Umbilical cord (tissue), 2 donors: ENCODE measurements around a stretch of chr21.

- RAMPAGE, long total RNA: no peak
These were observed 21.2 kb downstream of the IFNGR2 start for GRCh38 chr21:33424393-33424775.

GRCh38 chr21:33441824-33442665 is 37.7 kb downstream of the TMEM50B start:
- RAMPAGE, long total RNA: no peak

DNA sequence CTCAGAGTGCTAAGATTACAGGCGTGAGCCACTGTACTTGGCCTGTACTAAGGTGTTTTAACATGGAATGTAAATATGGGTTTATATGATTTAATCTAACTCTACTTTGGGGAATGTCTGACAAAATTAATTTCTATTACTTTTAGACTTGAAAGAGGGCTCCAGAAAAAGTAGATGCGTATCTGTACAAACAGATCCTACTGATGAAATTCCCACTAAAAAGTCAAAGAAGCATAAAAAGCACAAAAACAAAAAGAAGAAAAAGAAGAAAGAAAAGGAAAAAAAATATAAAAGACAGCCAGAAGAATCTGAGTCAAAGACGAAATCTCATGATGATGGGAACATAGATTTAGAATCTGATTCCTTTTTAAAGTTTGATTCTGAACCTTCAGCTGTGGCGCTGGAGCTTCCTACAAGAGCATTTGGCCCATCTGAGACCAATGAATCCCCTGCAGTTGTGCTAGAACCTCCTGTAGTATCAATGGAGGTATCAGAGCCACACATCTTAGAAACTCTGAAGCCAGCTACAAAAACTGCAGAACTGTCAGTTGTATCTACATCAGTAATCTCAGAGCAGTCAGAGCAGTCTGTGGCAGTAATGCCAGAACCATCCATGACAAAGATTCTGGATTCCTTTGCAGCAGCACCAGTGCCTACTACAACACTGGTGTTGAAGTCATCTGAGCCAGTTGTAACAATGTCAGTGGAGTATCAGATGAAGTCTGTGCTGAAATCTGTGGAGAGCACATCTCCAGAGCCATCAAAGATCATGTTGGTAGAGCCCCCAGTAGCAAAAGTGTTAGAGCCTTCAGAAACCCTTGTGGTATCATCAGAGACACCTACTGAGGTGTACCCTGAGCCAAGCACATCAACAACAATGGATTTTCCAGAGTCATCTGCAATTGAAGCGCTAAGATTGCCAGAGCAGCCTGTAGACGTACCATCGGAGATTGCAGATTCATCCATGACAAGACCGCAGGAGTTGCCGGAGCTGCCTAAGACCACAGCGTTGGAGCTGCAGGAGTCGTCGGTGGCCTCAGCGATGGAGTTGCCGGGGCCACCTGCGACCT is 6.8 kb downstream of the SON start:
- RAMPAGE, long total RNA: no peak

GRCh38 chr21:33626176-33626508 is 15.4 kb downstream of the CRYZL1 start:
- RAMPAGE, long total RNA: no peak

- RAMPAGE, long total RNA: no peak
These were observed 61.4 kb downstream of the ITSN1 start for GRCh38 chr21:33703634-33704111.

DNA sequence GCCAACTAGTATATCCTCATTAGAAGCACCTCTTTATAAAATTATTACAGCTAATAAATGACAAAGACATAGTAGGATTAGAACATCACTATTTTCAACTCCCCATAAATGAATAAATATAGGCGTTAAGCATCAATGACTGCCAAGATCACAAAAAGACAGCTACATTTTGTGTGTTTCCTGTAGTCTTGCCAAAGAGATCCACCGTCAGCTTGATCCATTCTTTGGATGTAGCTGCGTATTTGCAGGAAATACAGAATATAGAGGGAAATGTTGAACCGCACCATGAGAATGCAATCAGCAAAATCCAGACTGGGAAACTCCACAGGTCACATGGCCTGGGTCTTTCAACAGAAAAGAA is 102.6 kb downstream of the ITSN1 start:
- RAMPAGE, long total RNA: no peak

- RAMPAGE, long total RNA: no peak
These were observed 132.4 kb downstream of the ITSN1 start for GRCh38 chr21:33774562-33775225.

GRCh38 chr21:33811533-33811800 is 104.1 kb downstream of the ATP5PO start:
- RAMPAGE, long total RNA: no peak

DNA sequence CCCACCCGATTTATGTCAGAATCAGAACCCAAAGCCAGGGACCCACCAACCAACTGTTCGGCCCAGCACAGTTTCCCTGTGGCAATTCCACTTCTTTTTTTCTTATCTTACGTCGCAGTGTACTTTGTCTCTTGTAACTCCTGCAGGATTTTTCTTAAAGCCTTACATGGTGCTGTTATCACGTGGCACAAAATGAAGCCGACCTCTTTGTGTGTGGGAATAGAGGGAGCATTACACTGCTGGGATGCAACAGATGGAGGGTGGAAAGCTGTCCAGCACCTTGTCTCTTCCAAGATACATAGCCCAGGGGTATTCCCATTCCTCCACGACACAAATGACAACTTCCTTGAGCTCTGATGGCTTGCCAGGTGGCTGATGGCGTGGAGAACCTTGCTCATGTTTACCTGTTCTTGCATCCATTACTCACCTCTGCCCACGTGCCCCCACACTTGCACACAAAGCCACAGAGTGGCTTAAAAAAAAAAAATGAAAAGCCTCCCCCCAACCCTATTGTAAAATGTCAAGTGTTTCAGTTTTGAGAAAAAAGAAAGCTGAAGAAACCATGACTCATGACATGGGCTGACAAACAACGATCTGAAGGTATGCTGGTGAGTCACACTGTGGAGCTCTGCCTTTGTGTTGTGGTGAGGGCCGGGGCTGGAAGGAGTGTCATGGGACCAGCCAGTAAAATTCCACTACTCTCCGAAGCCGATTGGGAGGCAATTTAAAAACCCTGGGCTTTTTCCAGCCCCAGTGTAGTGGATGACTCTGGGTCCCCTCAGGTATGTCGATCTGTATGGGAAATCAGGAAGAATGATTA is 31.9 kb upstream of the ATP5PO start:
- RAMPAGE, long total RNA: no peak

DNA sequence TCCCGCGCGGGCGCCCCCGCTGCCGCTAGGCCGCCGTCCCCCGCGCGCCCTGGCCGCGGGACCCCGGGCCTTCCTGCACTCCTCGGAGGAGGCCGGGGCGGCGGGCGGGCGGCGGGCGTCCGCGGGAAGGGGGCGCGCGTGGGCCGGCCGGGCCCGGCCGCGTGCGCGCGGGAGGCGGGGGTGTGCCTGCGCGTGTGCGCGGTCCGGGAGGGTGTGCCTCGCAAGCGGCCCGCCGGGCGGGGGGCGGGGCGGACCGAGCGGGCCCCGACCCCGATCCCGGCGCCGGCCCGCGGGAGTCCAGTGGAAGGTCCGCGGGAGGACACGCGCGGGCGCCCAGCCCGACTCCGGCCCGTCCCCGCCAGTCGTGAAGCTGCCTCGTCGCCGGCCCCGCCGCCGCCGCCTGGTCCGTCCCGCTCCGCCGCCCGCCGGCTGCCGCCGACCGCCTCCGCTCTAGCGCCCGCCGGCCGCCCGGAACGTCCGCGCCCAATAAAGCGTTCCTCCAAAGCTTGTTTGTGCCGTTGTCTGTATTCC is 461 bp downstream of the MRPS6 start:
- RAMPAGE, long total RNA: no peak

- RAMPAGE, long total RNA: no peak
These were observed 58.4 kb downstream of the MRPS6 start for GRCh38 chr21:34131648-34132320.

DNA sequence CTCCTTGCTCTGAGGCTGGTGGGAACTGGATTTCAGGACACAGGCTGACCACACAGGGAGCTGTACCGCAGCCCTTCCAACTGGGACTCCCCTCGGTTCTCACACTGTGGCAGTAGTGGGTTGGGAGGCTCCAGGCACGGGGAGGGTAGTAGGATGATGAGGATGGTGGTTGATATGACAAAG is 124.7 kb downstream of the MRPS6 start:
- RAMPAGE, long total RNA: no peak

- RAMPAGE, long total RNA: no peak
These were observed 838 bp downstream of the KCNE1 start for GRCh38 chr21:34511218-34511525.

GRCh38 chr21:34526260-34527411 is 14.6 kb upstream of the KCNE1 start:
- RAMPAGE, long total RNA: no peak

- RAMPAGE, long total RNA: no peak
These were observed 120.0 kb downstream of the CLIC6 start for GRCh38 chr21:34788638-34789399.

DNA sequence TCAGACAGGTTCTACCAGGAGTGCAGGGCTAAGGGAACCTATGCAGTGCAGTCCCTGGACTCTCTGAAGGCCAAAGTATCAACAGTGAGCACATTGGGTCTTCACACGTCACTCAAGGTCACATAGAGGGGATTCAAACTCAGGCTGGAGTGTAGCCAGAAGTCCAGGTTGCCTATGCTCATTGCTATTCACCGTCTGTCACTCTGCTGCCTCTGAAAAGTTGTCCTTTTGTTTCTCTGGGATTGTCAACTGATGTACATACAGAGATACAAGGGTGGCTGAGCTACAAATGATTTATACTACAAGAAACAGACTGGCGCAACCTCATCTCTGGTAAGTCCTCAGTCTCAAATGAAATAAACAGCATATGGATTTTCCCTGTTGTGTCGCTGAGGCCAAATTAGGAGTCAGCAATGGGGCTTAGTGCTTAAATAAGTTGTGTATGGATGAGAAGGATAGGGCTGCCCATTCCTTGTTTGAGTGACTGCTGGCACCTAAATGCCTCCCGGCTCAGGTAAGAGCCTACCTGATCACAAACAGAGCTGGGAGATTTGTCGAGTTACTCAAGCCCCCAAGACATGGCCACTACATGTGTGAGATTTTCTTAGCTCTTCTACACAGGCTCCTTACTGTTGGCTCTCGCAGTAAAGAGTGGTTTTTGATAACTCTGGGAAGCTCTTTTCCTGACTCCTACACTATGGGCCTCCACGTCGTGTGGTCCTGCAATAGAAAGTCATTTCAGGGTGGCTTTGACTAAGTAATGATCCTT is 148.4 kb downstream of the CLIC6 start:
- RAMPAGE, long total RNA: no peak

DNA sequence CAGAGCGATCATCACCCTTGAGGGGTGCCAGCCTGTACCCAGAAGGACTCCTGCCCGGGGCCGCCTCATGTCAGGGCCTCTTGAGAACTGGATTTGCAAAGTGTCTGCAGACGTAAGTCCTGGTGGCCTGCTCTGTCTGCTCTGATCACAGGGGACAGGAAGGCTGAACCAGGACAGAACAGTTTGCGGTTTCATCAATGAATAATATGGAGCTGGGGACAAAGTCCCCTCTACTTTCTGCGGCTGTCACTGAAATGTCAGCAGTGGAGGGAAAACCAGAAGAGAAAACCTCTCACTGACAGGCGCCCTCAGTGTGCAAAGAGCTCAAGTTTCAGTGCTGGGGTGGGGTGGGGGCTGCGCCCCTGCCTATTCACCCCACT is 149.0 kb downstream of the CLIC6 start:
- RAMPAGE, long total RNA: no peak

DNA sequence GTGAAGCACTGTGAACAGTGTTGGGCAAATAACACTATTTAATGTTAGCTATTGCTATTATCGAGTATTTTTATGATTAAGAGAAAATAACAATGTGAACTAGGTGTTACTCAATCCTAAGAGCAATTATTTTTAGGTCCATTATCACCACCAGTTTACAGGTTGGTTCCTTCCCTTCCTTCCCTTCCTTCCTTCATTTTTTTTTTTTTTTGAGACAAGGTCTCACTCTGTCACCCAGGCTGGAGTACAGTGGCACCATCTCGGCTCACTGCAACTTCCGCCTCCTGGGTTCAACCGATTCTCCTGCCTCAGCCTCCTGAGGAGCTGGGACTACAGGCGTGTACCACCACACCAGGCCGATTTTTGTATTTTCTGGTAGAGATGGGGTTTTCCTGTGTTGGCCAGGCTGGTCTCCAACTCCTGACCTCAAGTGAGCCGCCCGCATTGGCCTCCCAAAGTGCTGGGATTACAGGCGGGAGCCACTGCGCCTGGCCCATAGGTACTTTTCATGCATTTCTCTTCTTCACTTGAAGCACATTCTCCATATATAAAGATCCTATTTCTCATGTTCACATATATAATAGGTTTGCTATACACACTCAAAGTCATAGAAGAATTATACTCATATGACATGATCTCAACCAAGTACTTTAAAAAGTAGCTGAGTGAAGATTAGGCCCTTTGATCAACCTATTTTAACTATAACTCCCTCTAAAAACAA is 185.0 kb downstream of the CLIC6 start:
- RAMPAGE, long total RNA: no peak

- RAMPAGE, long total RNA: no peak
These were observed 168.8 kb downstream of the RUNX1 start for GRCh38 chr21:34880229-34880875.

DNA sequence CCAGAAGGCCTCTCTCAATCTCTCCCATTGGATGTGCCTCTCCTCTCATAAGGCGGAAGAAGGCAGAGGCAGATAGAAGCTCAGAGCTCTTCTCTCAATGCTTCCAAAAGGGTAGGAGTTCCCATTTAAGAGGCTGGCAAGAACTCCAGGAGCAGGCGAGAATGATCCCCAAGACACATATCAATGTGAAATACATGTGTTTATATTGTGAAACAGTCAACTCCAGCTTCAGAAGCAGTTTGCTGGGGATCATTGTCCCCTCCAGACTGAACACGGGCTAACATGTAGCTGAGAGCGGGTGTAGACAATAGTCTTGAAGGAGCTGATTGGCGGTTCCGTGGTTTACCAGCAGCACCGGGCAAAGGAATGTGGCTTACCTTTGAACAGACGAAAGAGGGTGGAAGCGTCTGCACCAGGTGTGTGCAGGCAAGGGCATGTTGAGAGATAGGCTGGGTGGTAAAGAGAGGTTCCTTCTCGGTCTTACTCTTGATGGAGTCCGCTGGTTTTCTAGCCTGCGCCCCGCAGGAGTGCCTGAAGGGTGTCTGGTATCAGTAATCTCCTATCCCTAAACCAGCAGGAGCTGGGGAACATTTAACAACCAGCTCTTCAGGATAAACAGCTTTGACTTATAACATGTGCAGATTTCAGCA is 27.1 kb downstream of the RUNX1 start:
- RAMPAGE, long total RNA: no peak